Occipital lobe (tissue), 2 donors: ENCODE data around the genes PTPN3, PALM2AKAP2 and SVEP1.

GRCh38 chr9:107632025-107632355, 142.4 kb upstream of the KLF4 start:
- RAMPAGE, long total RNA, result no peak

DNA sequence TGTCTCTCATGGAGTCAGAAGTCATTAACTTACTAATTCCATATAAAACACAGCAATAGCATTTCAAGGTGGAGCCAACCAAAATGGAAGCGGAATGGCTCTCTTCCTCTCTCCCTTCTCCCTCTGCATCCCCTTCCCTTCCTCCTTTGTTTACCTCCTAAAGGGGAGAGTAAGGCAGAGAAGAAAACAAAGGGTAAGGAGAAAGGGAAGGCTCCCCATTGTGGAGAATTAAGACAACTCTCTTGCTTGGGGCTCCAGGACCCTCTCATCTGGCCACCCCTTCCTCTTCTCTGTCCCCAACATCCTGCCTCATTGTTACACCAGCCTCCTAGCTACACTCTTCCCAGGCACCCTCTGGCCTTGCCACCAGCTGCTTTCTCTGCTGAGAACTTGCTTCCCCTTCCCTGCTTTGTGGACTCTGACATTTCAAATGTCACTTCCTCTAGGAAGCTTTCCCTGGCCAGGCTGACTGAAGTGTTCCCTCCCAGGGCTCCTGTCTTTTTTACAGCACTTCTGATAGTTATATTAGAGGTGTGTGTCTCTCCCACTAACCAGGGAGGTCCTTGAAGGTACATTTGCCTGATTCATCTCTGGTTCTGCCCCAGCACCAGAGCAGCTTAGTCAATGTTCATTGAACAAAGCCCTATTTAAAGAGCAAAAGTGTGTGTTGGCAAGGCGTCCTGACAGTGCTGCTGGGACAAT, 193.9 kb upstream of the KLF4 start:
- RAMPAGE, long total RNA, result no peak

- RAMPAGE, long total RNA, result no peak
These were observed 343.7 kb upstream of the KLF4 start for GRCh38 chr9:107833178-107833679.

DNA sequence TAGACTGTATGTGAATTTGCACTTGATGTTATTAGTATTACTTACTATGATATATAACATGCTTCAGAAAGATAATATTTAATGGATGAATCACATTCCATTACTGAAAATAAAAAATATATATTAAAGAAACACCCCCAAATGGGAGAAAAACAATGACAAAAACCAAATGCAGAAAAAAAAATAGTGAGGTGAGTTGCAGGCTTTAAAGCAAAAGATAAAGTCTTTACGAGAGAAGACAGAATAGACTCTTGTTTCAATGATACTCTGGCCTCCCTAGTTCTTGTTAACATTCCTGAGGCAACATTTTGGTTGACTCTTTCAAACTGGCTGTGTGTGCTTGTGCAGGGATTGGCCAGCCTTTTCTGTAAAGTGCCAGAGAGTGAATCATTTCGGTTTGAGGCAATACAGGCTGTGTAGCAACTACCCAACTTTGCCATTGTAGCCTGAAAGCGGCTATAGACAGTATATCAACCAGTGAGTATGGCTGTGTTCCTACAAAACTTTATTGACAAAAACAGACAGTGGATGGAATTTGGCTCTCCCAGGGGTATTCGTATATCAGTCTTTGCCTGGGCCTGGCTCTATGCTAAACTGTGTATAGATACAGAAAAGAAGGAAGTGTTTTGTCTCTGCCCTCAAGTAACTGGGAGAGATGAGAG, 567.8 kb upstream of the KLF4 start:
- RAMPAGE, long total RNA, result no peak

- RAMPAGE, long total RNA, result no peak
These were observed 146.0 kb downstream of the ACTL7B start for GRCh38 chr9:108709777-108710181.

GRCh38 chr9:108963356-108963854, 29.2 kb downstream of the ABITRAM start:
- RAMPAGE, long total RNA, result no peak

DNA sequence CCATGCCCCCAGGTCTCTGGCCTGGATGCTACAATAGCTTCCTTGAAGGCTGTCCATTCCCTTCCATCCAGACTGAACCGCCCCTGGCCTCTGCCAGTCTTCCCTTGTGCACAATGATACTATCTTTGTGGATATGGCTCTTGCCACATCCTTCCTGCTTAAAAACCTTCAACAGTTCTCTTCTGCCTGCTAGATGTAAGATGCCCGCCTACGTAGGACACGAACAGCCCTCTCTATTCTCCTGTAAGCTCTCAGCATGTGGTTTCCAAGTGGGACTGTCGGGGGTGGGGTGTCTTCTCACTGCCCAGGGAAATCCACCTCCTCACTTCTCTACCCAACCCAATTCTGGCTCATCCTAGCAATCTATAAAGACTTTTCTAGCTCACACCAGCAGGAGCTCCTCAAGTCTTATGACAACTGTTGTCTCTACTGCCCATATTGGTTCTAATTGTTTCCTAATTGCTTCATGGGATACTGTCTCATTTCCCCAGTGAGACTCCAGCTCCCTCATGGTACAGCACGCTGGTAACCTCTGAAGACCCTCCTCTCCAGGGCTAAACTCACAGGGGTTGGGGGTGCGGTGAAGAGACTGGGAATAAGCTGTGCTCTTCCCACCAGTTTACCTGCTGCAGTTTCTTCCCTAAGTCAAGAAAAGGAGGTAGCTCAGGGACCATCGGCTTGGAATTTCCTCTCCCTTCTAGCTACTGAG, 50.3 kb downstream of the PTPN3 start:
- RAMPAGE, long total RNA, result no peak

DNA sequence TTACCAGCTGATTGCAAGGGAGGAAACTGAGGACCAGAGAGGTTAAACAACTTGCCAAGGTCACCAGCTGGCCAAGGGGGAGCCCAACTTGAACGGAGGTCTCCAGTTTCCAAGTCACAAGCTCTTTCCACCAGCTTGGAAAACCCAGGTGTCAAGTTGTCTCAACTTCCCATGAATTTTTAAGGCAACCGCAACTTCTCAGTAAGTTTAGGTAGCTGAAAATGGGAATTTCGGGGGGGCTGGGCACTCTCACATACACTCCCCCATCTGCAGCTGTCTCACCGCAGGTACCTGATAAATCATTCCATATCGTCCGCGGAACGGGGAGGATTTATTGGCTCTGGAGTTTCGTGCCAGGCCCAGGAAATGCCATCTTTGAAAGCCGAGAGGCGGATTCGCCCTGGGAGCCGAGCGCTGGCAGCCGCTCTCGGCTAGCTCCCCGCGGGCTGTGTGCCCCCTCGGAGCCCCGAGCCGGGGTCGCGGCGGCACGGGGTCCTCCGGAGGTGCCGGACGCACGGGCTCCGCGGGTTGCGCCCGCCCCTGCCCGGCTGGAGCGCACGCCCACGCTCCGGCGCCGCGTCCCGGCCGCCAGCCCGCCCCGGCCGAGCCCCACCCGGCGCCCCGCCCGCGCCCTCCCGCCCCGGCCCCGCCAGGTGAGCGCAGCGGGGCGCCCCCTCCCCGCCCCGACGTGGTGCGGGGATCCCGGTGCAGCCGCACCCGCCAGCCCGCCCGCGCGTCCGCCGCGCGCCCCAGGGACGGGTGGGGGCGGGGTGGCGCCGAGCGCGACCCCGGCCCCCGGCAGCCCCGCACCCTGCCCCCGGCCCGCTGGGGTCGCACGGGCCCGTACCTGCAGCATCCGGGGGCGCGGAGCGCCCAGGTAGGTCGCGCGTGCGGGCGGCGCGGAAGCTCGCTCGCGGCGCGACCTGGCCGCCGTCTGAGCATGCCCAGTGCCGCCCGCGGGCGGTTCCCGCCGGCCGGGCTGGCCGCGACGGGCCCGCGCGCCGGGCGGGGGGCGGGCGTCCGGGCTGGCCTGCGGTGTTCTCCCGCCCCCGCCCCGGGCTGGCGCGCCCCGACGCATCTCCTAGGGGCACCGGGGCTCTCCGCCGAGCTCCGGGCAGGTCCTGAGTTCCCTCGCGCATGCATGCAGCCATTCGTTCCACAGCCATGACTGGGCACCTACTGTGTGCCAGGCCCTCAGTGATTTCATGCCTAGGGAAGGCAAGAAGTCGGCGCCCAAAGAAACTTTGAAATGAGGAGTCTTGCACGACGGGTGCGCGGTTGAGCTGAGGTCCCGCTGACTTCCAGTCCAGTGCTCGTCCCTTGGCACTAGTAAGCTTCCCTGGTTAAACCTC, at the start of gene PTPN3:
Gene PTPN3, minus strand, starts transcription at position 936 of the 1,352 bp plus-strand sequence.
- RAMPAGE, long total RNA, result no peak

- RAMPAGE, long total RNA, result no peak
These were observed 4.5 kb upstream of the PALM2AKAP2 start for GRCh38 chr9:109775575-109775895.

DNA sequence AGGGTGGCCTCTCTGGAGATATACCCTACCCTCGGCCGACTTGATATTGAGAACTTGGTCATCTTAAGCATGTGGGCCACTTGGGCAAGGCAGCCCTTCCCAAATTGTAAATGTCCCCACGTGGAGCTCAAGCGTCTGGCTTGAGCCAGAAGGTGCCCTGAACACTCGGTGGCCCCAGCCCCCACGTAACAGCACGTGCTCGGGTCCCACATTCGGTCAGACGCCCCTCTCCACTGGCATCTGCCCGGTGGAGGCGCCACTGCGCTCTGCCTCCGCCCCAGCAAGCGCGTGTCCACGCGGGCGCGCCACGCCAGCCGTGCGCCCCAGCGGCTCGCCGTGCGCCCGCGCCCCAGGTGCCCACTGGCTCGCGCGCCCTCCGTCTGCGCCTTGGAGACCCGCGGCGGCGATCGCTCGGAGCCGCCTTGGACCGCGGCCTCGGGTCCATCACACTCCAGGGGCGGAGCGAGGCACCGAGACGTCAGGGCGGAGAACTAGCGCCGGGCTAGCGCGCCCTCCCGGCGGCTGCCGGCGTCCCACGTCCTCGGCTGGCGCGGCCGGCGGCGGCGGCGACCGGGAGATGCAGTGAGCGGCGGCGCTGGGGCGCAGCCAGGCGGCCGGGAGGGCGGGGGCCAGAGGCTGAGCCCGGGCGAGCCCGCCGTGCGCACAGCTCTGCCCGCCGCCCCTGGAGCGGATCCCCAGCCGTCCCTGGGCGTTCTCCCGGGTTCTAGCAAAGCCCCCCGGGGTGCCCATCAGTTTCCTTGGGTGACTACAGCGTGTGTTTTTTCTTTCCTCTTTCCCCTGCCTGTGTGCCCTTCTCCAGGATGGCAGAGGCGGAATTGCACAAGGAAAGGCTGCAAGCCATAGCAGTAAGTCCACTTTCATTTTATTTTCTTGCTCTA, at the start of gene PALM2AKAP2:
Gene PALM2AKAP2, plus strand, starts transcription at position 531 of the 899 bp plus-strand sequence.
- RAMPAGE, long total RNA, result no peak

DNA sequence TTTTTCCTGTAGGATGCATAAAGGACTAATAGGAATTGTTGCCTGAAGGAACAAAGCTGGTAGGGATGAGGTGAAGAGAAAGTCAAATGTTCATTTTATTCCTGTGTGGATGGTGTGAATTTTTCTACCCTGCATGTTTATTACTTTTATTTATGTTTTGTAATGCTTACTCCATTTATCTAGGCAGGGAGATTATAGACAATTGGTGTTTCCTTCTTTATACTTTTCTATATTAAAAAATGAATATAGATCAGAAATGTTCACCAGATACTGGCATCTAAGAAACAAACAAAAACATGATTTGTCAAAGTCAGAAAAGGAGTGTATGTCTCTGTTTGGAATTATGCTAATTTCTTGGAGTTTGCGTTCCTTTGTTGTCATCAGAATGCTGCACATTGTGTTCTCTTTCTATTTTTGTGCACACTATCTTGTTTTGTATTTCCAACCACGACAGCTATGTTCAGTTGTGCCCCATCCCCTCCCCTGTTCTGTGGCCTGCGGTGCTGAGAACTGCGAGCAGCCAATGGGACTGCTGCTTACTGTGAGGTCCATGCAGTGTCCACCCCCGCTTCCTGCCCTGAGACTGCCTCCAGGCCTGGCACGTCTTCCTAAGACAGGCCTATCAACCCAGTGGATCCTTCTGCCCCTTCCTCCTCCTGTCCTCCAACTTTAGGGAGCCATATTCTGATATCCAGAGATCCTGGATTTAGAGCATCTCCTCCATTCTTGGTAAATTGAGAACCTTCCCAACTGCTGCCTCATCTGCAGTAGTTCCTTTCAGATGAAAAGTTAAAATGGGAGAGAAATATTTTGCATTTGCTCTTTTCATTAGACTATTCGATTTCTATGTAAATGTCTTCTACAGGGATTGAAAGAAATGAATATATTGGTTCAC, 76.8 kb downstream of the PALM2AKAP2 start:
- RAMPAGE, long total RNA, result no peak

- RAMPAGE, long total RNA, result no peak
These were observed 142.6 kb downstream of the PALM2AKAP2 start for GRCh38 chr9:109922519-109922978.

DNA sequence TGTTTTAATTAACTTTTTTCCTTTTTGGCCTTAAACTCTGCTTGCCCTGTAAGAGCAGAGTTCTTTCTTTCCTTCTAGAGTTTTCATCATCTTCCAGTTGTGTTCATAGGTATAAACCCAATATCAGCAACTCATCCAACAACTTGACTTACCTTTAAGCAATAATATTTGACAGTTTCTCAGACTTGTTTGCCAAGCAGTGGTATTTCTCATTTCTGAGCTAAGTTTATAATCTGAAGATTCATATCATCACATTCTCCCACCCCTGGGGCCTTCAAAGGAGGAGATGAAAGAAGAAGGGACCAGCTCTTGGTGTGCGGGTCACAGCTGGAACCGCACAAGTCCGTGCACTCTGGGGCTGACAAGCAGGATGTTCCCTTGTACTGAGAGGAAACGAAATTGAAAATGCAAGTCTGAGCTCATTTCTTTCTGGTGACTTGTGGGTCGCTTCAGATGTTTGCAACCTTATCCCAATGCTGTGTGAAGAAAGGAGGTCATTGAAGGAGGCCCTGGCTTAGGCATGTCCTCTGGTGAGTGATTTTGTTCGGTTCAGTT, 59.7 kb downstream of the C9orf152 start:
- RAMPAGE, long total RNA, result no peak

DNA sequence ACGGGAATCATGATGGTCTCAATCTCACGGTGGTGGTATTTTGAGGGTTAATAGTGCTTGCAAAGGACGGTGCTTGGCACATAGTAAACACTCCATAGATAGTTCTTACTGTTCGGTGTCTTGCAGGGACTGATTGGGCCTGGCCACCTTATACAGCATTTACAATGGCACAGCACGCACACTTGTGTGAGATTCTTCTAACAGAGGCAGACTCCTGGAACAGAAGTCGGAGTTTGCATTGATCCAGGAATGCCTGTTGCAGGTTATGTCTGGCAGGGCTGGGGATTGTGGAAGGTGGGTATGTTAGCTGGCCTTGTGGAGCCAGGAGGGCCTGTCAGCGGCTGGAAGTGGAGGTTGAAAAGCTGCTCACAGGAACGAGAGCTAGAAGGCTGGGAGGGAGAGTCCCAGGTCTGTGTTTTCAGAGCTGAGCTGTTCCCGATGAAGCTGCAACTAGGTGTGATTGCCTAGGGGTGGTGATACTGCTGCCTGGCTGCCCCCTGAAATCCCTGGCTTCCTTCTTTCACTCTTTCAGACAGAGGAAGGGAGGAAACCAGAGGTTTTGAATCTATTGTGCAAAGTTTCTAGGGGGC, 1.0 kb upstream of the TXN start:
- RAMPAGE, long total RNA, result no peak

DNA sequence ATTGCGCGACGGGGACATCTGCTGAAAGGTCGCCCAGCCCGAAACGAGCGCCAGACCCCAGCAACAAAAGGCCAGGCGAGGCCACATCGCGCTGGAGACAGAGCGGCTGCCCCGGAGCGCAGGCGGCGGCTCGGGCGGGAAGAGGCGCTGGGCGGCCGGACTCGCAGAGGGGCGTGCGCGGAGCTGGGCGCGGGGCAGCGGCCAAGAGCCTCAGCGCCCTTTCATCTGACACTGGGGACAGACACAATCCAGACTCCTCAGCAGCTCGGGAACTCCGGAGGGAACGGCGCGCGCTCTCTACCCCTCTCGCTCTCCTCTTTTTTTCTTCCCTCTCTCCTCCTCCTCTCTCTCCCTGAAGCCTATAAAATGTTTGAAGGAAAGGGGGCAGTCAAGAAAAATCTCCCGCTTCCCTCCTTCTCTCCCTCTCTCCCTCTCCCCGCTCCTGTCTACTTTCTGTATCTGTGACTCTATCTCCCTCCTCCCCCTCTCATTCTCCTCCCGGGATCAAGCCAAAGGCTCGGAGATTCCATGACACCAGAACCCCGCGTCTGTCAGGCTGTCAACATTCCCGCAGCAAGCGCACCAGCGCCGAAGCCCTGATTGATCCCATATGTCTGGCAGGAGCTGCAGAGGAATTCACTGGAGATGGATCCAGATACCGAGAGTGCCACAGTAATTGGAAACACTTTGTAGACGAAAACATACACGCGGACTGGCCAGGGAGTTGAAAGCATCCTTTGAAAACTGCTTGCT, at the start of gene SVEP1:
Gene SVEP1, minus strand, starts transcription at position 285 of the 753 bp plus-strand sequence.
- RAMPAGE, long total RNA, result no peak

GRCh38 chr9:110604213-110604709, 24.7 kb upstream of the SVEP1 start:
- RAMPAGE, long total RNA, result no peak

- RAMPAGE, long total RNA, result no peak
These were observed 59.4 kb downstream of the MUSK start for GRCh38 chr9:110727870-110728580.

- RAMPAGE, long total RNA, result no peak
These were observed 70.7 kb upstream of the LPAR1 start for GRCh38 chr9:111108944-111109334.

DNA sequence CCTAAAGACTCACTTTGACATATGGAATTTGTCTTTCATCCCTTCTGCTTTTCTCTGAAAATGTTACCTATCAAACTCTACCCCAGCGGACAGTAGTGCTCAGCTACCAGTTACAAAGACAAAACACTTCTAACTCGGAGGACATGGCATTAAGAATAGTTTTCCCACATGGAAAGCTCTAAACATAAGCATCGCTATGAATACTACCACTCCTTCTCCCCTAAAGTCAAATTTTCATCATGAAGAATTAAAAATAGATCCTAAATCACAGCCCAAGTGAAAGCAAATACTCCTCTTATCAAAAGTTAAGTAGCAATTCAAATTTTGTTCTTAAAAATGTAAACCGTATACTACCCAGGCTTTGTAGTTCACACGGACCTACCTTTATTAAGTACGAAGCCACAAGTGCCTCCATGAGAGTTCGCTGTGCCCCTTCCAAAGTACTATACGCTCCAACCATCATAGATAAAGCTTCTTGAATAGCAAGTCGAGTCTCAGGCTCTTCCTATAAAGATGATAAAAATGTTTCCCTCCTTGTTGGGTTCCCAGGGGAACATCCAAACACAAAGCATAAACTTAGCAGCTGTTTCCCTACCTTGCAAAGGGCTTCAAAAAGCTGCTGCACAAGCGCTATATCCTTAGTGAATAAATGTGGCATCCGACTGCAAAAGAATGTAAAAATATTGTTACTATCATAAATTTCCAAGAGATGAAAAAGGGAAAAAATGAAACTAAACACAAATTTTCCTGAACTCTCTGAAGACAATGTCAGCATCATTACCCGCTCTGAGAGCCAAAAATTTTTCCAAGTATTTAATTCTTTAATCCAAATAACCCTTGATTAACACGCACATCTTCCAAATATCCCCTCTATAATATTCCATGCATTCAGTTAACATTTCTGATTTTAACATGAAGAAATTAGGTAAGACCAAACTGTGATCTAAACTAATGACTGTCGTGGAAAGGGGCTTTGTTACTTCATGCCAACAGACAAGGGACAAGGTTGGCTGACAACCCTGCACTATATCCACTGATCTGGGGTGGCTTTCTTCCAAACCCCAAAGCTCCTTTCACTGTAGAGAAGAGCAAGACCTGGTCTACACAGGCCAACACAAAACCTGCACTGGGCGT, 62.3 kb downstream of the ECPAS start:
- RAMPAGE, long total RNA, result no peak

GRCh38 chr9:111481939-111482578, 2.1 kb downstream of the ECPAS start:
- RAMPAGE, long total RNA, result no peak